ENCODE data around the genes RAB38 and TRIM64.

DNA sequence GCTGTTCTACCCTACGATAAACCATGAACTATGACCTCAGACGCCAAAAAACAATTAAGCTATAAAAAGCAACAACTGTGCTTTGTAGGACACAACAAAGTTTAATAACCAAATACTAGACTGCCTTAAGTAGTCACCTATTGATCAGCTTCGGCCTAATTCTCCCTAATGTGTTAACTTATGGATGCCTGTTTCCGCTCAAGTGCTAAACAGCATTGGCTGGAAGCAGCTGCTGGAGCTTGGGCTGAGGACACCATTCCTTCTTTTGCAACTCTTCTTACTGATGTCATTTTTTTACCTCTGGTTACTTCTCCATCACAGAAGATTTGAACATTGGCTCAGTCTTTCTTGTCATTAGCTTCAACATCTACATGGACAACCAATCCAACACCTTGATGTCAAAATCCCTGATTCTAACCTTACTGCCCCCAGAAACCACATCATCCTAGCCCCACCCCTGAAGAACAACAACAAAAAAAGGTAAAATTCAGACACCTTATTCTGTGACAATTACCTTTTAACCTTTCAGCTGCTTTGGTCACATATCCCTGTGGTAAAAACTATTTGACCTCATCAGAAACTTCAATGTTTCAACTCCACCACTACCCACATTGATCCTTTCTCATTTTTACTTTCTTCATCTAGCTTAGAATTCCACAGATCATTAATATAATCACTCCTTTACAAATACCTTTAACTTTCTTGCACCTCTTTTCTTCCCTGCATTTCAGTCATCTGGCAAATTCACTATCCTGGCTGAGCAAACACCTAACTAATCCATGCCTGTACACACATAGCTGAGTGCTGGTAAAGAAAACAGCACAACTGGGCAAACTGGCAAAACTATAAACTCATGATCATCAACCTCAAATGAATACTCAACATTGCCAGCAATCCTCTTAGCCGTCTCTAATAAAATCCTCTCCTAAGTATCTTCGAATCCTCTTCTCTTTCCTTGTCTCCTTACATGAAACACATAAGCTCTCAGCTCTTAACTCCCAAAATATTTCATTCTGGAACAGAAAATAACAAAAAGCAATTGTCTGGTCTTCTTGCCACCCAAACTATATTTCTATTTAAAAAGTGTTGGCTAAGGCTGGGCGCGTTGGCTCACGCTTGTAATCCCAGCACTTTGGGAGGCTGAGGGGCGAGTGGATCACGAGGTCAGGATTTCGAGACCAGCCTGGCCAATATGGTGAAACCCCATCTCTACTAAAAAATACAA lies 52.6 kb downstream of the PICALM start:
- PRO-cap = no peak
- RAMPAGE, long total RNA, 2 experiments = no peak in any of the 2 experiments

DNA sequence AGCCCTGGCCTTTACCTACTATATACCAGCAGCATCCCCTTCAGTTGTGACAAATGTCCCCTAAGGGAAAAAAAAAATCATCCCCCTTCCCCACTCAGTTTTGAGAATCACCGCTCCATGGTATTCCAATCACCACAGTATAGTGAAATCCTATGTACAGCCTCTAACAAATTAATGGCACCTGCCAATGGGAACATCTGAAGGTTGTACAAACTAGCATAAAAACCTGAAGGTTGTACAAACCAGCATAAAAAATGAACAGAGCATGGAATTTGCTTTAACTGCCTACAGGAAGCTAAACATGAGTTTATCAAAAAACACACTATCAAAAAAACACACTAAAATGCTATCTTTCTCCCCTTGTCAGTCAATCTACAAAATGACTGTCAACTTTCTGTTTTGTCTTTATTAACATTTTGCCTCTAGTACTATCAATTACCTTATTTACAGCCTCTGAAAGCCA lies 39.7 kb downstream of the PICALM start:
- PRO-cap = no peak
- RAMPAGE, long total RNA, 2 experiments = no peak in any of the 2 experiments

DNA sequence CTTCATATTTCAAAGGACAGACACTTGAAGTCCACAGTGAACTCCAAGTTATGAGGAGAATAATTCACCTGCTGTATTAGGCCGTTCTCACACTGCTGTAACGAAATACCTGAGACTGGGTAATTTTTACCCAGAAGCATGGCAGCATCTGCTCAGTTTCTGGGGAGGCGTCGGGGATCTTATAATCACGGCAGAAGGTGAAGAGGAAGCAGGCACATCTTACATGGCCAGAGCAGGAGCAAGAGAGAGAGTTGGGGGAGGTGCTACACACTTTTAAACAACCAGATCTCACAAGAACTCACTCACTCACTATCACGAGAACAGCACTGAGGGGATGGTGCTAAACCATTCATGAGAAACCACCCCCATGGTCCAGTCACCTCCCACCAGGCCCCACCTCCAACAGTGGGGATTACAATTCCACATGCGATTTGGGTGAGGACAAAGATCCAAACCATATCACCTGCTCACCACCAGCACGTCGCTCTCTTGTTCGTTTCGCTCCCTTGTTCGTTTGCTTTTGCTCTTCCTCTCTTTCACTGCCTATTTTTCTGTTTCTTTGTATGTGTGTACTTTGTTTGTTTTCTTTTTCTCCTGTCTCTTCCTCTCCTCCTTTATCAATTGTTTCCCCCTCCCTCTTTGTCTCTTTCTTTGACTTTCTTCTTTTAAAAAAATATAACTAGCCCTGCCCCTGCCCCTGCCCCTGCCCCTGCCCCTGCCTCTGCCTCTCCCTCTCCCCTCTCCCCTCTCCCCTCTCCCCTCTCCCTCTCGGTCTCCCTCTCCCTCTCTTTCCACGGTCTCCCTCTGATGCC lies 40.4 kb upstream of the PICALM start:
- PRO-cap = no peak
- RAMPAGE, long total RNA, 2 experiments = no peak in any of the 2 experiments

- PRO-cap = no peak
- RAMPAGE, long total RNA, 2 experiments = no peak in any of the 2 experiments
Observed at GRCh38 chr11:86152380-86152629, 83.4 kb upstream of the PICALM start.

- PRO-cap = no peak
- RAMPAGE, long total RNA, 2 experiments = no peak in any of the 2 experiments
Observed at GRCh38 chr11:86182819-86183624, 61.5 kb upstream of the EED start.

- PRO-cap = no peak
- RAMPAGE, long total RNA, 2 experiments = no peak in any of the 2 experiments
Observed at GRCh38 chr11:86456490-86456802, 81.8 kb downstream of the CCDC81 start.

DNA sequence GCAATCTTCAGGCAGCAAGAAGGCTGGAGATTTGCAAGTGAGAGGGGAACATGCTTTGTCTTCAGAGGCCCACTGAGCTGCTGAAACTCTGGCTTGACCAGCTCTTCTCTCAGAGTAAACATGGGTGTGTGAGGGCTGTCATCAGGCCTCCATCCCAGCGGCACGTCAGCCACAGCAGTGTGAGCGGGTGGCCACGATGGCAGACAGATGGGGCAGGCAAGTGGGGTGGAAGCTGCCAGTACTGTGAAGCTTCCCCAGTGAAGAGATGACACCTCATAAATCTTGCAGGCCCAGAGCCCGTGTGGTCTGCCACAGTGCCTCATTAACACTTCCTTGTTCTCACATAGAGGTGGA lies 111.9 kb downstream of the CCDC81 start:
- PRO-cap = no peak
- RAMPAGE, long total RNA, 2 experiments = no peak in any of the 2 experiments

GRCh38 chr11:86487107-86487876 lies 112.6 kb downstream of the CCDC81 start:
- PRO-cap = no peak
- RAMPAGE, long total RNA, 2 experiments = no peak in any of the 2 experiments

DNA sequence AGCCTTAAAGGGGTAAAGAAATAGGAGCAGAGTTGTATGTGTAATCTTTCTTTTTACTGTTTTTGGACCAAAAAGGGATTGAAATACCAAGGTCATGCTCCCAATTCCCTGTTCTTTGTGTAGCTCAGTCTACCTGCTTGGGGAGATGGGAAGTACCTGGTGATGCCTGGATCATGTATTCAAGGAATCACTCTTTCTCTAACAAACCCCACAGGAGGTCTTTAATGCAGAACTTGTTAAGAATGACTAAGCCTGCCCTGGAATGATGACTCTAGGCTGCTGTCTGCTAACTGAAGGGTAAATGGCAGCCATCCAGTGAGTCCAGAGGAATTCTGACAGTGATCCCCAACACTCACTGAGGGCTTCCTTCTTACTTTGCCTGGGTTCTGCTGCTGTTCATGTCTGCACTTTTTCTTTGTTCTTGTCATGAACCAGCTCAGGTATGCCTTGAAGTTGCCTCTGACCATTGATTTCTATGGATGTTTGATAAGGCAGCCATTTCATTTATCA lies 11.3 kb downstream of the PRSS23 start:
- PRO-cap = no peak
- RAMPAGE, long total RNA, 2 experiments = no peak in any of the 2 experiments

DNA sequence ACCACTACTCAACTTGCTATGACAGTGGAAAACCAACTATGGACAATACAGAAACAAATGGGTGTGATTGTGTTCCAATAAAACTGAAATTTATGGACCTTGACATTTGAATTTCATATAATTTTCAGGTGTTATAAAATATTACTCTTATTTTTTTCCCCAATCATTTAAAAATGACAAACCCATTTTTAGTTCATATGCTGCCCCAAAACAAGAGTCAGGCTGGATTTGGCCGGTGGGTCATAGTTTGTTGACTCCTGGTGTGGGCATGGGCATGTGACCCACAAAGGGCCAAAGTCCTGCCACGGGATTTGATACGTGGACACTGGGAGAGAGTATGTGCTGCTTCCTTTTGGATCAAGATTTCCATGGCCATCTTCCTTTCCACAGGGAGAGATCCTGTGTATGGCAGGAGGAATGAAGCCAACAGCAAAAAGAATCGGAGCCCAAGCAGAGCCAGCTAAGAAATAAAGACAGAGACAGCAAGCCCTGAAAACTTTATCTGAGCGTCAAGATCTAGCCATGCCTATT lies 26.9 kb upstream of the FZD4 start:
- PRO-cap = no peak
- RAMPAGE, long total RNA, 2 experiments = no peak in any of the 2 experiments

DNA sequence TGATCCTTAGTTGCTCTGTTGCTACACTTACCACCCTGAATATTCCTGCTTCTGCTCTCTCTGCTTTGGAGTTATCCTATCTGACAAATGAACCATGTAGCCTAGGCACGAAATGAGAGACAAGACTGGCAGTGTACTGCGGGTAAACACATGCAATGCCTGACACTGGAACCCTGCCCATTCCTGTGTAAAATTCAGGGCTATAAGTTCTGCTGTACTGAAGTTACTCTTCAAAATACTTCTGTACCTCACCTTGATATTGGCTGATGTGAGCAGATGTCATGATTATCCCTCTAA lies 289.9 kb downstream of the RAB38 start:
- PRO-cap = no peak
- RAMPAGE, long total RNA, 2 experiments = no peak in any of the 2 experiments

DNA sequence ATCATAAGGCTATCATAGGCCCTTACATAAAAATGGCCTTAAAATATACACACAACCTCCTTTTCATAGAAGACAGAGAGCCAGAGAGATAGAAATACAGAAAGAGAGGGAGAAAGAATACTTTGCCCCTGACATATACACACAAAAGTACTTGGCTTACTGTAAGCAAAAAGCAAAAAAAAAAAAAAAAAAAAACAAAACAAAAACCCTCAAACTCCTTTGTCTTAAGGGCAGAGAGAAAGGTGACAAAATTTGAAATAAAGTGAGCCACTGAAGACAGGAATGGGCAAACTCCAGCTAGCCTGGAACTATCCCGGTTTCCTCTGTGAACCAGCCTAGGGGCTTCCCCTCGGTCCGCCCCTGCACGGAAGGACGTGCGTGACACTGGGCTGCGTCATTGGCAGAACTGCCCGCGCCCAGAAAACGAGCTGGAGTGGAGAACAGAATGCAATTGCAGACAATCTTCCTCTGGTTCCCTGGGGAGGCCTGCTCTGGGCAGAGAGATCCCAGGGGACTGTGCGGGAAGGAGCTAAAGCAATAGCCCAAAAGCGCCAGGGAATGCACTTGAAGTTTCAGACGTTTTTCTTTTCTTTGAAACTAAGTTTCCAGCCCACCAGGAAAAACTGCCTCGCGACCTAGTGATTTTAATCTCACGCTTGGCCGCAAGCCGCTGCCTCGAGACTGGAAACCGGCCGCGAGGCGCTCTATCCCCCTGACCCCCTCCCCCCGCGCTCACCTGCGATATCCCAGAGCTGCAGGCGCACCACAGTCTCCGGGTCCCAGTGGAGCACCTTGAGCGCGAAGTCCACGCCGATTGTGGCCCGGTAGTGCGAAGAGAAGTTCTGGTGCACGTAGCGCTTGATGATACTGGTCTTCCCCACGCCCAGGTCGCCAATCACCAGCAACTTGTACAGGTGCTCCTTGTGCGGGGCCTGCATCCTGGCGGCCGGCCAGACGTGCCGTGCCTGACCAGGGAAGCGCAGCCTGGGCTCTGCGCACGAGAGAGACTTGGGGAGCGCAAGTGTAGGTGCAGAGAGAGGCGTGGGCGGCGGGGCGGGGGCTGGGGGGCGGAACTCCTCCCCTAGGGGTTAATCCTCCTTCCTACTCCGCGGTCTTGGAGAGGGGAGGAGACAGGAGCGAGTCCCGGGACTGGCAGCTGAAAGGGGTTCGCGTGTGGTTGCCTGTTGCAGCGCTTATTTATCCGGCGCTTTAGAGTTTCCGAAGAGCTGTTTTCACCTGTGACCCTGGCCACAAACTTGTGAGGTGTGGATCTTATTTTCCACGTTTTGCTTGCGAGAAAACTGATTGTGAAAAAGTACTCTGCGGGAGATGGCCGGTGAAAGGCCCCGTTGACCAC lies at the start of gene RAB38:
RAB38 (minus strand) TSS at position 997 of the 1,357 bp plus-strand sequence.
- PRO-cap = bidirectional peak, plus-strand start at position 421 of the sequence, minus-strand start at position 327 of the sequence; bidirectional peak, plus-strand start at position 1,118 of the sequence, minus-strand start at position 993 of the sequence
- RAMPAGE, long total RNA, 2 experiments = start-site peak on the minus strand in 2 of 2 experiments, centred at positions 1,001 to 1,017 of the sequence, 368 to 543 reads per replicate

- PRO-cap = unidirectional peak, plus-strand start at chr11:88446011
- RAMPAGE, long total RNA, 2 experiments = no peak in any of the 2 experiments
Observed at GRCh38 chr11:88445827-88446230, 108.3 kb upstream of the CTSC start.

- PRO-cap = no peak
- RAMPAGE, long total RNA, 2 experiments = no peak in any of the 2 experiments
Observed at GRCh38 chr11:89364839-89365328, 126.3 kb downstream of the NOX4 start.

- PRO-cap = no peak
- RAMPAGE, long total RNA, 2 experiments = no peak in any of the 2 experiments
Observed at GRCh38 chr11:89965683-89966217, at the start of gene TRIM64. TSS of gene TRIM64 (plus strand) at chr11:89966037.

DNA sequence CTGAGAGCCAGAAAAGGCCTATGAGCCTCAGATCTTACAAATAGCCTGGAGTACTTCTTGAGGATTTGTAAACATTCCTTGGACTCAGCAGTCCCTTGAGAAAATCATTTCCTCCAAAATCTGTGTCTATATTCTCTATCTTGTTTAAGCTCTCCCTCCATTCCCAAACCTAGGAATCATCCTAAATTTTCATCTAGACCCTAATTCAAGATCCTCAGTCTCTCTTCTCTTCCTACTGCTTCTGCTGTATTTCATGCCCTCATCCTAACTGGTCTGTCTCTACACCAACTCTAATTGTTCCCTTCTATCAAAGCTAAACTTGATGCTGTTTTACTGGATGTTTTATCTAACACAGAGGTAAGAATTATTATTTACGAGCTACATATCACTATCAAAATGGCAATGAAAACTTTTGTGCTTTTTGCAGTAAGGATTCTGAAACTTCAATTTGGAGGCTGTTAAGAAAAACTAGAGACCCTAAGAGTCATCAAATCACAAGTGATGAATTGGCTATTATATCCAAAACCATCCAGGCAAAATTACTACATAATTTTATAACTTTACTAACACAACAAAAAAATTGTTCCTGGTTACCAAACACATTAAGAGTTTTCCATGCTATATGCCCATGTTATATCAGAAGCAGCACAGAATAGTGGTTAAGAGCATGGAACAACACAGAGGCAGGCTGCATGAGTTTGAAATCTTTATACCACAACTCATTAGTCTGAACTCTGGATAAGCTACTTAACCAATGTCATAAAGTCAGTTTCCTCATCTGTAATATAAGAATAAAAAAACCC lies 25.1 kb downstream of the CHORDC1 start:
- PRO-cap = no peak
- RAMPAGE, long total RNA, 2 experiments = no peak in any of the 2 experiments

GRCh38 chr11:90202179-90203018 lies 20.4 kb downstream of the CHORDC1 start:
- PRO-cap = no peak
- RAMPAGE, long total RNA, 2 experiments = no peak in any of the 2 experiments

DNA sequence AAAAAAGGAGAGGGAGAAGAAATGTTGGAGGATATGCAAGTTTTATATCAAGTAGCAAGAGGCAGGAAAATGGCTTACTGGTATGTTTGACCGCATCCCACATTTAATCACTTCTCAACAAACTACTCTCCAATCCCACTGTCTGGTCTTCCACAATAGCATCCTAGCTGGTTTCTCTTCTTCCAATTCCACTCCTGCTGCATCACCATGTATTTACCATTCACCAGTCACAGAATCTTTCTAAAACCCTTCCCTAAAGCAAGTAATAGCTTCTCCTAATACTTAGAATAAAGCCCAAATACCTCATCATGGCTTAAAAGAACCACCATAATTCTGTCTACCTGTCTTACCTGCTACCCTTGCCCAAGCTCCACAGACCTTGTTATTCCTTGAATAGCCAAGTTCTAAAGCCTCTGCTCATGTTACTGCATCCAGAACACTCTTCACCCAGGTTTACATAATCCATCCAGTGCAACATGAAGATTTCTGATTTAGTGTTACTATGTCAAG lies 13.2 kb downstream of the CHORDC1 start:
- PRO-cap = no peak
- RAMPAGE, long total RNA, 2 experiments = no peak in any of the 2 experiments

GRCh38 chr11:91790605-91790809 lies 434.1 kb upstream of the FAT3 start:
- PRO-cap = no peak
- RAMPAGE, long total RNA, 2 experiments = no peak in any of the 2 experiments

- PRO-cap = no peak
- RAMPAGE, long total RNA, 2 experiments = no peak in any of the 2 experiments
Observed at GRCh38 chr11:92027166-92027476, 197.5 kb upstream of the FAT3 start.

All from lower leg skin (tissue), 2 donors.